ENCODE measurements around a stretch of chr6.

GRCh38 chr6:180091-180631 lies 112.1 kb upstream of the DUSP22 start:
- RAMPAGE, long total RNA: no peak
- RRBS: no CpG with 5 or more reads among the region's 12 CpGs
PRO-cap:
- standard: no peak
- CoPRO, capped RNA only, 2 experiments: no peak in any of the 2 experiments
- CoPRO, capped and uncapped RNA, 2 experiments: no peak in any of the 2 experiments
- CoPRO, uncapped RNA only, 2 experiments: no peak in any of the 2 experiments
CAGE:
- cytosol, long polyA plus RNA: no peak
- long polyA plus RNA: no peak
- nucleolus, long total RNA: no peak
- nucleus, long polyA plus RNA: no peak

DNA sequence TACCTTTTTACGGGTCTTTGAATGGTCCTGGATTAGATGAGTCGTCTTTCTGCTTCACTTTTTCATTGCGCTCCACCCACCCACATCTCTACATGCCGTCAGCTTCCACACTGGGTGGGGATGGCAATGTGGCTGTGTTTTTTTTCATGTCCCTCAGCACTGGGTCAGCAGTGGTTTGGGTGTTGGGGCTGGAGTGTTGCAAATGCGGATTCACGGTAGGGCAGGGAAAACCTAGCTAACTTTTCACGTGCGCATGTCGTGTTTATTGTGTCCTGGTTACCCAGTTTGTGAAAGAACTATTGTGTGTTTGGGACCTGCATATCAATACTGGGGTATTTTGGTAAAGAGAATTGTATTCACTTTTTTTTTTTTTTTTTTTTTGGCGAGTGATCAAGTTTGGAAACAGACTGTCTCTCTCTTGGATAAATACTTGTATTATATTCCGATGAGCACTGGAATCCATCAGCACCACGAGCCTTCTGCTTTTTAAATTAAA lies 1.2 kb downstream of the DUSP22 start:
- RAMPAGE, long total RNA: no peak
- RRBS: no CpG with 5 or more reads among the region's 12 CpGs
PRO-cap:
- standard: no peak
- CoPRO, capped RNA only, 2 experiments: no peak in any of the 2 experiments
- CoPRO, capped and uncapped RNA, 2 experiments: no peak in any of the 2 experiments
- CoPRO, uncapped RNA only, 2 experiments: no peak in any of the 2 experiments
CAGE:
- cytosol, long polyA plus RNA: no peak
- long polyA plus RNA: no peak
- nucleolus, long total RNA: no peak
- nucleus, long polyA plus RNA: no peak

DNA sequence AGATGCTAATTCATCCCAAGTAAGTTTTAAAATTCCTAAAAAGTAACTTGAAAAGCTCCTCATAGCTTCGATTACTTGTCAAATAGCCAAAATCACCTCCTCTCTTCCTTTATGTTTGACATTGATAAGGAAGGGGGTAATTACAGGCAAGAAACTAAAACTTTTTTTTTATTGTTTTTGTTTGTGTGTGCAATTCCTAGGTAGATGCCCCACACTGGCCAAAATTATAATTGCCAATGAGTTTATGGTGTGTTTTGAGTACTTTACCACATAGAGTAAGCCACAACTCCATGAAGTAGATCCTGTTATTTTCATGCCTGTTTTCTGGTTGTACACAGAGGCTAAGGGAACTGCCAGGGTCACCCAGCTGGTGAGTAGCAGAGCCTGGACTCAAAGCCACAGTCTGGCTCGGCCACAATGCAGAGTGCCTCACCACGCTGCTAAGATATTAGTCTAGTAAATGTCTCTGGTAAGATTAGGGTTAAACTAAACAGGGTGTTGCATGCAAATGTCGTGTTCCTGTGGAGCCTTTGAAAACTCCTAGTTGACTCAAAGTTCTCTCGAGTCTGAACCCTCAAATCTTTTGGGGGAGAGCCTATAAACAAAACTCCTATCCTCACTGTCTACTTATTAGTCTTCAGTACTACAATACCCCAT lies 3.9 kb downstream of the DUSP22 start:
- RAMPAGE, long total RNA: no peak
- RRBS: no CpG with 5 or more reads among the region's 5 CpGs
PRO-cap:
- standard: no peak
- CoPRO, capped RNA only, 2 experiments: no peak in any of the 2 experiments
- CoPRO, capped and uncapped RNA, 2 experiments: no peak in any of the 2 experiments
- CoPRO, uncapped RNA only, 2 experiments: no peak in any of the 2 experiments
CAGE:
- cytosol, long polyA plus RNA: no peak
- long polyA plus RNA: no peak
- nucleolus, long total RNA: no peak
- nucleus, long polyA plus RNA: no peak

DNA sequence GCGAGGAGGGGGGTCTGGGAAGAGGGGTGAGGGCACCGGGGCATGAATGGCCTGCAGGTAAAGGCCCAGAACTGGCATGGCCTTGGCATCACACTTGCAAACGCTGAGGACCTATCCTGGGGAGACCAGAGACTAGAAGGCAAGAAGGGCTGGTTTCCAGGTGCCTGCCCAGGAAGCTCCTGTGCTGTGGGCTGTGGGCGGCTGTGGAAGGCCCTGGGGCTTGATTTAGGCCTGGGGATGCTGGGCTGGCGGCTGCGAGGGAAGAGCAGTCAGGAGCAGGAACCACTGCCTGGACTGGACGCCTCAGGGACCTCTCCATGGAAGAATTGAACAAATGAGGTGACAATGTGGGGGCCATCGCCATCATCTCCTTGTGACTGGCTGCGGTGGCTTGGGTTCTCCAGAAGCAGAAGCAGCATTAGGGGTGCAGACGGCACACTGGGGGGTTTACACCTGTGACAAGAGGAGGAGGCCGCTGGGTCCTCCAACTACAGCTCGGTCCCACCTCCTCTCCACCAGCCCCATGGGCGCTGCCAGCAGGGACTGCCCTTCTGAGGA lies 32.1 kb upstream of the IRF4 start:
- RAMPAGE, long total RNA: no peak
- RRBS: 12% methylated on average over 1 of the region's 13 CpGs
PRO-cap:
- standard: no peak
- CoPRO, capped RNA only, 2 experiments: no peak in any of the 2 experiments
- CoPRO, capped and uncapped RNA, 2 experiments: no peak in any of the 2 experiments
- CoPRO, uncapped RNA only, 2 experiments: no peak in any of the 2 experiments
CAGE:
- cytosol, long polyA plus RNA: no peak
- long polyA plus RNA: no peak
- nucleolus, long total RNA: no peak
- nucleus, long polyA plus RNA: no peak

GRCh38 chr6:454270-454558 lies 62.7 kb downstream of the IRF4 start:
- RAMPAGE, long total RNA: no peak
- RRBS: no CpG with 5 or more reads among the region's 3 CpGs
PRO-cap:
- standard: no peak
- CoPRO, capped RNA only, 2 experiments: no peak in any of the 2 experiments
- CoPRO, capped and uncapped RNA, 2 experiments: no peak in any of the 2 experiments
- CoPRO, uncapped RNA only, 2 experiments: no peak in any of the 2 experiments
CAGE:
- cytosol, long polyA plus RNA: no peak
- long polyA plus RNA: no peak
- nucleolus, long total RNA: no peak
- nucleus, long polyA plus RNA: no peak

- RAMPAGE, long total RNA: no peak
- RRBS: no CpG with 5 or more reads among the region's 5 CpGs
PRO-cap:
- standard: no peak
- CoPRO, capped RNA only, 2 experiments: no peak in any of the 2 experiments
- CoPRO, capped and uncapped RNA, 2 experiments: no peak in any of the 2 experiments
- CoPRO, uncapped RNA only, 2 experiments: no peak in any of the 2 experiments
CAGE:
- cytosol, long polyA plus RNA: no peak
- long polyA plus RNA: no peak
- nucleolus, long total RNA: no peak
- nucleus, long polyA plus RNA: no peak
These were observed 15.6 kb upstream of the HUS1B start for GRCh38 chr6:672476-672993.

GRCh38 chr6:884298-884928 lies 191.5 kb upstream of the EXOC2 start:
- RAMPAGE, long total RNA: no peak
- RRBS: no CpG with 5 or more reads among the region's 5 CpGs
PRO-cap:
- standard: no peak
- CoPRO, capped RNA only, 2 experiments: no peak in any of the 2 experiments
- CoPRO, capped and uncapped RNA, 2 experiments: no peak in any of the 2 experiments
- CoPRO, uncapped RNA only, 2 experiments: no peak in any of the 2 experiments
CAGE:
- cytosol, long polyA plus RNA: no peak
- long polyA plus RNA: no peak
- nucleolus, long total RNA: no peak
- nucleus, long polyA plus RNA: no peak

- RAMPAGE, long total RNA: no peak
- RRBS: 85% methylated on average over 20 of the region's 73 CpGs
PRO-cap:
- standard: no peak
- CoPRO, capped RNA only, 2 experiments: no peak in any of the 2 experiments
- CoPRO, capped and uncapped RNA, 2 experiments: no peak in any of the 2 experiments
- CoPRO, uncapped RNA only, 2 experiments: no peak in any of the 2 experiments
CAGE:
- cytosol, long polyA plus RNA: no peak
- long polyA plus RNA: no peak
- nucleolus, long total RNA: no peak
- nucleus, long polyA plus RNA: no peak
These were observed 648 bp downstream of the FOXQ1 start for GRCh38 chr6:1312438-1313053.

DNA sequence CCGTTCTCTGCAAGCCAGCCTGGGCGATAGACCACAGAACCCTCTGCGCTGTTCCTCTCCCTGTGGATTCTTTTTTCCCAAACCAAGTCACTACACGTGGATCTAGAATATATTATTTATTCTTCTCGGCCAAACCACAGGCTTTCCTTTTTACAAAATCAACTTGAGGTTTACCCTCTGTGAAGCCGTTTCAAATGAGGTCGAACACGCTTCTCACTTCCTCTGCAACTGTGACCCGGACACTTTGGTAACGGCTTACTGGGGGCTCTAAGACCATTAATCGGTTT lies 55.2 kb upstream of the FOXC1 start:
- RAMPAGE, long total RNA: no peak
- RRBS: no CpG with 5 or more reads among the region's 11 CpGs
PRO-cap:
- standard: no peak
- CoPRO, capped RNA only, 2 experiments: no peak in any of the 2 experiments
- CoPRO, capped and uncapped RNA, 2 experiments: no peak in any of the 2 experiments
- CoPRO, uncapped RNA only, 2 experiments: no peak in any of the 2 experiments
CAGE:
- cytosol, long polyA plus RNA: no peak
- long polyA plus RNA: no peak
- nucleolus, long total RNA: no peak
- nucleus, long polyA plus RNA: no peak

GRCh38 chr6:1612289-1612739 lies 2.6 kb downstream of the FOXC1 start:
- RAMPAGE, long total RNA: no peak
- RRBS: no CpG with 5 or more reads among the region's 9 CpGs
PRO-cap:
- standard: no peak
- CoPRO, capped RNA only, 2 experiments: no peak in any of the 2 experiments
- CoPRO, capped and uncapped RNA, 2 experiments: no peak in any of the 2 experiments
- CoPRO, uncapped RNA only, 2 experiments: no peak in any of the 2 experiments
CAGE:
- cytosol, long polyA plus RNA: no peak
- long polyA plus RNA: no peak
- nucleolus, long total RNA: no peak
- nucleus, long polyA plus RNA: no peak

DNA sequence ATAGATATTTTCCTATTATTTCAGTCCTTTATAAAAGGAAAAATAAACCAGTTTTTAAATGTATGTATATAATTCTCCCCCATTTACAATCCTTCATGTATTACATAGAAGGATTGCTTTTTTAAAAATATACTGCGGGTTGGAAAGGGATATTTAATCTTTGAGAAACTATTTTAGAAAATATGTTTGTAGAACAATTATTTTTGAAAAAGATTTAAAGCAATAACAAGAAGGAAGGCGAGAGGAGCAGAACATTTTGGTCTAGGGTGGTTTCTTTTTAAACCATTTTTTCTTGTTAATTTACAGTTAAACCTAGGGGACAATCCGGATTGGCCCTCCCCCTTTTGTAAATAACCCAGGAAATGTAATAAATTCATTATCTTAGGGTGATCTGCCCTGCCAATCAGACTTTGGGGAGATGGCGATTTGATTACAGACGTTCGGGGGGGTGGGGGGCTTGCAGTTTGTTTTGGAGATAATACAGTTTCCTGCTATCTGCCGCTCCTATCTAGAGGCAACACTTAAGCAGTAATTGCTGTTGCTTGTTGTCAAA lies 3.6 kb downstream of the FOXC1 start:
- RAMPAGE, long total RNA: no peak
- RRBS: no CpG with 5 or more reads among the region's 7 CpGs
PRO-cap:
- standard: no peak
- CoPRO, capped RNA only, 2 experiments: no peak in any of the 2 experiments
- CoPRO, capped and uncapped RNA, 2 experiments: no peak in any of the 2 experiments
- CoPRO, uncapped RNA only, 2 experiments: no peak in any of the 2 experiments
CAGE:
- cytosol, long polyA plus RNA: no peak
- long polyA plus RNA: no peak
- nucleolus, long total RNA: no peak
- nucleus, long polyA plus RNA: no peak

DNA sequence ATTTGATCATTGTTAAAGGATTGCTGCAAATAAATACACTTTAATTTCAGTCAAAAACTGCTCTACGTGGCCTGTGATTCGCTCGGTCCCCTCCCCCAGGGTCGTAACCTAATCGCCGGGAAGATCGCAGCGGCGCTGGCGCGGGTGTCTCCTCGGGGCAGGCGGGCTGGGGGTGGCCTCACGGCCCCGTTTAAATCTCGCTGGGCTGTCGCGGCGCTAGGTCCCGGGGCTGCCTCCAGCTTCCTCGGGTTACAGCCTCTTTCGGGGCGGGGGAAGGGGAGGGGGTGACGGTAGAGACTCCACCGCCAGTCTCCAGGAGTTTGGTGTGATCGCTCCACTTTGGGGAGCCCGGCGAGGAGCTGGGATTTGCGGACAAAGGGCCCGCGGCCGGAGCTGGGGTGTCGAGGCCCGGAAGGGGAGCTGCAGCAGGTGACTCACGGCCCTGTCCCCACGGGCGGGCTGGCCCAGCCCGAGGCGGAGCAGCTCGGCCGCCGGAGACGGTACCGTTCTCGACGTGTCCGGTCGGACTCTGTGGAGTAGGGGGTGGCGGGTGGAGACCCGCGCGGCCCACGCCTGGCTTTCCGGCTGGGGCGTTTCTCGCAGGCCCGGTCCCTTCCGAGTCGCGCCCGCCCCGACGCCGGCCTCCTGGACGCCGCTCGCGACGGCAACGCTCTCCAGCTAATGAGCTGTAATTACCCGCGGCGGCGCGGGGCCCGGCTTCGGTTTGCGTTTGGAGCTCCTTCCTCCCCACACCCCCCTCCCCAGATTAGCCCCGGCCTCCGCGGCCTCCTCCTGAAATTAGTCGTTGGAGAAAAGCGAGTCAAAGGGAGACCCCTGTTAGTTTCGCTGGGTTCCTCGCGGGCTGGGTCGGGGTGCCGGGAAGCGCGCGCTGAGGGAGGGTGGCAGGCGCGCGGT lies 4.4 kb downstream of the FOXC1 start:
- RAMPAGE, long total RNA: no peak
- RRBS: 76% methylated on average over 44 of the region's 94 CpGs
PRO-cap:
- standard: no peak
- CoPRO, capped RNA only, 2 experiments: no peak in any of the 2 experiments
- CoPRO, capped and uncapped RNA, 2 experiments: no peak in any of the 2 experiments
- CoPRO, uncapped RNA only, 2 experiments: no peak in any of the 2 experiments
CAGE:
- cytosol, long polyA plus RNA: no peak
- long polyA plus RNA: no peak
- nucleolus, long total RNA: no peak
- nucleus, long polyA plus RNA: no peak

GRCh38 chr6:1616573-1617170 lies 7.0 kb downstream of the FOXC1 start:
- RAMPAGE, long total RNA: no peak
- RRBS: no CpG with 5 or more reads among the region's 7 CpGs
PRO-cap:
- standard: no peak
- CoPRO, capped RNA only, 2 experiments: no peak in any of the 2 experiments
- CoPRO, capped and uncapped RNA, 2 experiments: no peak in any of the 2 experiments
- CoPRO, uncapped RNA only, 2 experiments: no peak in any of the 2 experiments
CAGE:
- cytosol, long polyA plus RNA: no peak
- long polyA plus RNA: no peak
- nucleolus, long total RNA: no peak
- nucleus, long polyA plus RNA: no peak

- RAMPAGE, long total RNA: no peak
- RRBS: 19% methylated on average over 4 of the region's 21 CpGs
PRO-cap:
- standard: no peak
- CoPRO, capped RNA only, 2 experiments: no peak in any of the 2 experiments
- CoPRO, capped and uncapped RNA, 2 experiments: no peak in any of the 2 experiments
- CoPRO, uncapped RNA only, 2 experiments: no peak in any of the 2 experiments
CAGE:
- cytosol, long polyA plus RNA: no peak
- long polyA plus RNA: no peak
- nucleolus, long total RNA: no peak
- nucleus, long polyA plus RNA: no peak
These were observed 7.8 kb downstream of the FOXC1 start for GRCh38 chr6:1617333-1618108.

GRCh38 chr6:1917150-1918042 lies 307.7 kb downstream of the FOXC1 start:
- RAMPAGE, long total RNA: no peak
- RRBS: no CpG with 5 or more reads among the region's 11 CpGs
PRO-cap:
- standard: no peak
- CoPRO, capped RNA only, 2 experiments: no peak in any of the 2 experiments
- CoPRO, capped and uncapped RNA, 2 experiments: no peak in any of the 2 experiments
- CoPRO, uncapped RNA only, 2 experiments: no peak in any of the 2 experiments
CAGE:
- cytosol, long polyA plus RNA: no peak
- long polyA plus RNA: no peak
- nucleolus, long total RNA: no peak
- nucleus, long polyA plus RNA: no peak

DNA sequence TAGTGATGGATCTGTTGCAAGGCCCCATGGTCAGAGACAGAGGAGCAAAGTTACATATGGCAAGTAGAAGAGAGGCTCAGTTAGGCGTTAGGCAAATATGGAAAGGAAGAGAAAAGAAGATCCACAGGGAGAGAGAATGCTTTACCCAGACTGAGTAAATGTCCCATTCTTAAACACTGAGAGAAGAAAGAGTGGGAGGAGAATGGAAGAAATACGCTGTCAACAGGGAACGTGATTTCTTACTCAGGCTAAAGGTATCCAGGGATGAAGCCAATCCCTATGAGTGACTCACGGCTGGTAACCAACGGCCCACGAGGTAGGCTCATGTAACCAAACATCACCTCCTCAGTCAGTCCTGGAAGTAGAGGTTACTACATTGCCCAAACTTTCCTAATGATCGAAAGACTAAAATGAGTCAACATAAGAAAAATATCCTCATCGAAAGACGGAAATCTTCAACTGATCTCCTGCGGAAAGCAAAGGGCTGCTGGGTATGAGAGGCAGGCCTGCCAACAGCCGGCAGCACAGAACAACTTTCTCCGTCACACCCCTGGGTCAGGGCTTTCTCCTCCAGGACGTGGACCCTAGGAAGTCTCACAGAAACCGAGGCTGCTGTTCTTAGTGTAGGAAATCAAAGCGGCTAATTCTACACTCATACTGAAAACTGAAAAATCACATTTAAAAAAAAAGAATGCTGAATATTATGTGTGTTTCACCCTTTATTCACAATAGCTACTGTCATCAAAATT lies 292.6 kb downstream of the GMDS start:
- RAMPAGE, long total RNA: no peak
- RRBS: no CpG with 5 or more reads among the region's 15 CpGs
PRO-cap:
- standard: no peak
- CoPRO, capped RNA only, 2 experiments: no peak in any of the 2 experiments
- CoPRO, capped and uncapped RNA, 2 experiments: no peak in any of the 2 experiments
- CoPRO, uncapped RNA only, 2 experiments: no peak in any of the 2 experiments
CAGE:
- cytosol, long polyA plus RNA: no peak
- long polyA plus RNA: no peak
- nucleolus, long total RNA: no peak
- nucleus, long polyA plus RNA: no peak

DNA sequence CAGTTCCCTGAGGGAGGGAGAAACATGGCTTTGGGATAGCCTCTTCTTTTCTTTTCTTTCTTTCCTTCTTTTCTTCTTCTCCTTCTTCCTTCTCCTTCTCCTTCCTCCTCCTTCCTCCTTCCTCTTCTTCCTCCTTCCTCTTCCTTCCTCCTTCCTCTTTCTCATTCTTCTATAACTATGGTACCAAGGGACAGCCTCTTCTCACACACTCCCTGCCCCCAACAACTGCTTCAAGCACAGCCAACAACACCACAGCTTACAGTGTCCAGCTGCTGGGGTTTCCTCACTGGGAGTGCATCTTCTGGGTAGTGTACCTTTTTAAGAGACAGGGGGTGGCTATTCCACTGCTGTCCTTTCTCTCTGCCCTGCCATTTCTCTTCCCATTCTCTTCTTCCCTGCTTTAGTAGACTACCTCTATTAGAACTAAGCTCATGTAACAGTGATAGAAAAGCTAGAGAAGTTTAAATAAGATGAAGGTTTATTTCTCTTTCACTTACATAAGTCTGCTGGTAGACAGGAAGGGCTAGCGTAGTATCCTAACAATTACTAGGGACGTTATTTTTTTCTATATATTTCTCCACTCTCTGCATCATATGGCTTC lies 249.3 kb downstream of the GMDS start:
- RAMPAGE, long total RNA: no peak
- RRBS: no CpG with 5 or more reads among the region's 2 CpGs
PRO-cap:
- standard: no peak
- CoPRO, capped RNA only, 2 experiments: no peak in any of the 2 experiments
- CoPRO, capped and uncapped RNA, 2 experiments: no peak in any of the 2 experiments
- CoPRO, uncapped RNA only, 2 experiments: no peak in any of the 2 experiments
CAGE:
- cytosol, long polyA plus RNA: no peak
- long polyA plus RNA: no peak
- nucleolus, long total RNA: no peak
- nucleus, long polyA plus RNA: no peak

GRCh38 chr6:2112997-2114463 lies 131.9 kb downstream of the GMDS start:
- RAMPAGE, long total RNA: no peak
- RRBS: no CpG with 5 or more reads among the region's 15 CpGs
PRO-cap:
- standard: no peak
- CoPRO, capped RNA only, 2 experiments: no peak in any of the 2 experiments
- CoPRO, capped and uncapped RNA, 2 experiments: no peak in any of the 2 experiments
- CoPRO, uncapped RNA only, 2 experiments: no peak in any of the 2 experiments
CAGE:
- cytosol, long polyA plus RNA: no peak
- long polyA plus RNA: no peak
- nucleolus, long total RNA: no peak
- nucleus, long polyA plus RNA: no peak

All from K562 (cell line).